Peyer's patch (tissue), 4 donors: Measurements from ENCODE around the gene COX7A2L.

DNA sequence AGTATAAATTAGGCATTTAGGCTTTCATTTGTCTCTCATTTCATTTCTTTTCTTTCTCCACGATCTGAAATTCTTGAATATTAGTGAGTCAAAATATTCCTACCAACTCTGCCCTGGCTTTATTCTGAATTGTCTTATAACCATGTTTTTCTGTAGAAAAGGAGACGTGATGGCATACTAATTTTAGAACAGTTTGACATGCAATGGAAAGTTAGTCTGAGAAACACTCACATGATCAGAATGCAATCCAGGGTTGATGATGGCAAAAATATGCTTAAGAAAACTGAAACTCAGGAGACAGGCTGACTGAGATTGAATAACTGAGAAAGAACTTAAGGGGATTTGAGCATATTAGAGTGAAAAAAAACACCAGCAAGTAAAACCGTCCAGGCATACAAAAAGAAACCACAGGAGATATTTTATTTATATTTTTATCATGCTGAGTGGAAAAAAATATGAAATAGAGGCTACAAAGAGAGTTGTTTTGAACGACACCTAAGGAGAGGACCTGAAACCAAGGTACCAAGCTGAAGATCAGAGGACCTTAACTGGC, 437.3 kb upstream of the PKDCC start:
- PRO-cap = no peak
- RAMPAGE, long total RNA, 4 experiments = no peak in any of the 4 experiments

DNA sequence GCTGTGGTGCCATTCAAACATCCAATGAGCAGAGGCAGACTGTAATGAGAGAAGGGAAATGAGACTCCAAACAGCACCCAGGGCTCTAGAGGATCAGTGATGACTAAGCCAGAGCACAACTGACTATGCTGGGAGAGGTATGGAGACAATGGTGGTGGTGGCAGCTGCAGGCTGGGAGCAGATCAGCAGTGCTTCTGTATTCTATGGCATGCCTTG, 311.5 kb upstream of the PKDCC start:
- PRO-cap = no peak
- RAMPAGE, long total RNA, 4 experiments = no peak in any of the 4 experiments

DNA sequence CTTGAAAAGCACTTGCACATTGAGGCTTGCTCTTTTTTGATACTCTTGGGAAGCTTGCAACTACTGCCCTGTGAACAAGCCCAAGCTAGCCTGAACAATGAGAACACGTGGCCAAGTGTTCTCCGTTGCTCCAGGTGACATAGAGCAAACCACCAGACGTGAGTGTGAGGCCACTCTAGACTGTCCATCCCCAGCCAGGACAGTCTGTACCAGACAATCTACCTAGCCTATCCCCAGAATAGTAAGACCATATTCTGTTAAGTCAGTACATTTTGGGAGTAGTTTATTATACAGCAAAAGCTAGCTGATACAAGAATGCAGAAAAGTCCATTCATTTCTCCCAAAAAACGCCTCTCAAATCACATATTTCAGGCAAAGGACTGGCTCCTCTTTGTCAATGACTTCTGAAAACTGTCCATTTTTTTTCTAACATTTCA, 142.1 kb upstream of the PKDCC start:
- PRO-cap = no peak
- RAMPAGE, long total RNA, 4 experiments = no peak in any of the 4 experiments

- PRO-cap = no peak
- RAMPAGE, long total RNA, 4 experiments = no peak in any of the 4 experiments
Observed at GRCh38 chr2:41906886-41907220, 141.0 kb upstream of the PKDCC start.

- PRO-cap = no peak
- RAMPAGE, long total RNA, 4 experiments = no peak in any of the 4 experiments
Observed at GRCh38 chr2:41938026-41938930, 109.5 kb upstream of the PKDCC start.

DNA sequence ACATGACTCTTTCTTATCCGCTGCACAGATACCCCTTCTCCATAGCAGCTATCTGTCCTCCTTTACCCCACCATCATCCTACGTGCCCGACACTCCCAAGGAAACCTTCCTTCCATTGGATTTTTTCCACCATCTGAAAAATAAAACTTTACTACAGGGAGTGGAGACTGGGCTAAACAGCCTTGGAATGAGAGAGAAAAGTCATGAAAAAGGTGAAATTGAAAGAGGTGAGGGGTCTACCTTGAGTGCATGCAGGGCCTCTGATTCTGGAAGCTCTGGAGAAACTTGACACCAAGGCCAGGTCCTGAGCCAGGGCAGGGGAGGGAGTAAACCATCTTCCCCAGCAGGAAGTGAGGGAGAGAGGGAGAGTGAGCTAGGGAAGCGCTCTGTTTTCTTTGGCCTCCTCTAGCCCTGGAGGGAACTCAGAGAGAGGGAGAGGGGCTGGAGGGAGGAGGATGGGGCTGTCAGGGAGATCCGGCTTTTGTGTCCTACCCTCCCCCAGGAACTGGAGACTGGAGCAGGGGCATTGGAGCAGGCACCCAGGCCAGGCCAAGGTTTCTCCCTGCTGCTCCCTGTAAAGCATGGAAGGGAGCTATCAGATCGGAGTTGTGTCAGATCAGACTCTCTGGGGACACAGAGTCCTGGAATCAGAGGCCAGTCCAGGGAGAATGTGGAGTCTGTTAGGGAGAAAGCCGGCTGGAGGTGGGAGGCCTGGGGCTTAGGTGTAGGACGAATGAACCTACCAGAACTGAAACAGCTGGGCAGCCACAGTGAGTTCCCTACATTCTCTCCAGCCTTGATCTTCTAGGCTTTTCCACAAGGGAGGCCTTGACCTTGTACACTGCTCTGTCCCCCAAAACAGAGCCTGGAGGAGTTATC, 22.7 kb upstream of the PKDCC start:
- PRO-cap = unidirectional peak, plus-strand start at position 357 of the sequence
- RAMPAGE, long total RNA, 4 experiments = no peak in any of the 4 experiments

DNA sequence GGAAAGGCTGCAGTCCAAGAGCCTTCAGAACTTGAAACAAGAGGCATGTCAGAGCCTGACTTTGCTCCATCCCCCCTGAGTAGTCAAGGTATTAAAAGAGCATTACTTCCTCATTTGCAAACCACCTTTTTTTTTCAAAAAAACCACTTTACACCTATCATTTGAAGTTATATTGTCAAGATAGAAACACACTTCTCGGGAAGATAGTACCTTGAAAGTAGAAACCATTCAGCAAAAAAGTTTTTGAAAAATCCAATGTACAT, 41.7 kb upstream of the EML4 start:
- PRO-cap = unidirectional peak, minus-strand start at position 85 of the sequence
- RAMPAGE, long total RNA, 4 experiments = no peak in any of the 4 experiments

- PRO-cap = no peak
- RAMPAGE, long total RNA, 4 experiments = no peak in any of the 4 experiments
Observed at GRCh38 chr2:42163544-42163812, 5.7 kb upstream of the EML4 start.

DNA sequence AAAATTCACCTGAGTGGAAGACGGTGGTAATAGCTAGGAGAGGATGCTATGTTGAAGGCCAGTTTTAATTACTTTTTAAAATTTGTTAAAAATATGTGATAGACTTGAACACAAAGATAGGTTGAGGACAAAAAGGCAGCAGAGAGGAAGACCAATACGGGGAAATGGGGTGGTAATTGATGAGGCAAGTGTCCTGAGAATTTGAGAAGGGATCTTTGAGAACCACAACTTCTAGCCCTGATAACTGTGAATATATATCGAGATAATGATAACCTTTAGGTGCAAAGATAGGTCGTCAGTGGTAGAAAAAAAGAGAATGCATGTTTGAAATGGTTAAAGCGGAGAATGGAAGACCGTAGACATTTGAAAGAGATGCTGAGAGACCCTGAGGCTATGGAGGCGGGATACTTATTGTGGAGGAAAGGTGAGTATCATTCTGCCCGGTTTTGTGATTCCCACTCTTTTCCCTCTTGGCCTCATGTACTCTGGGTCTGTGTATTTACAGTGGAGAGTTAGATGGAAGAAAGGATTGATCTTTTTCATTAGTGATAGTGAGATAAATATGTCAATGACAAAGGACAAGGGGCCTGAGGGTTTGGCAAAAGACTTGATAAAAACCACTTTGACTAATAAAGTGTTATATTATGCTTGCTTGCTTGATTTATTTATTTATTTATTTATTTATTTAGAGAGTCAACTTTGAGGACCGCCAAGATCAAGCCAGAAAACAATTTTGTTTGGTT, 78.0 kb downstream of the EML4 start:
- PRO-cap = no peak
- RAMPAGE, long total RNA, 4 experiments = no peak in any of the 4 experiments

GRCh38 chr2:42360815-42361902, at the start of gene COX7A2L:
Gene COX7A2L (minus strand): TSS chr2:42361217.
- PRO-cap = unidirectional peak, minus-strand start at chr2:42361123; unidirectional peak, minus-strand start at chr2:42361219; bidirectional peak, plus-strand start at chr2:42361661, minus-strand start at chr2:42361510
- RAMPAGE, long total RNA, 4 experiments = start-site peak on the minus strand in 4 of 4 experiments, at chr2:42361170-42361225 at its widest, 39 to 425 reads per replicate

- PRO-cap = no peak
- RAMPAGE, long total RNA, 4 experiments = no peak in any of the 4 experiments
Observed at GRCh38 chr2:42424866-42425306, 63.9 kb upstream of the COX7A2L start.

GRCh38 chr2:42787870-42788147, 4.6 kb downstream of the HAAO start:
- PRO-cap = no peak
- RAMPAGE, long total RNA, 4 experiments = no peak in any of the 4 experiments

DNA sequence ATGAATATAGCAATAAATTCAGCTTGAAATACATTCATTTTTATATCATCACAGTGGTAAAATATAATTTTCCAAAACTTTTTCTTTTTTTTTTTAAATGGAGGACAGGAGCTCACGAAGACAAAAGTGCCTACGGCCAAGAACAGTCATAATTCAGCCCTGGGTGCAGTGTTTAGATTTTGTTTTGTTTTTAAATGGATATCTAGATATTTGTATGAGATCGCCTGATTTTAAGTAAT, 17.1 kb upstream of the HAAO start:
- PRO-cap = no peak
- RAMPAGE, long total RNA, 4 experiments = no peak in any of the 4 experiments

DNA sequence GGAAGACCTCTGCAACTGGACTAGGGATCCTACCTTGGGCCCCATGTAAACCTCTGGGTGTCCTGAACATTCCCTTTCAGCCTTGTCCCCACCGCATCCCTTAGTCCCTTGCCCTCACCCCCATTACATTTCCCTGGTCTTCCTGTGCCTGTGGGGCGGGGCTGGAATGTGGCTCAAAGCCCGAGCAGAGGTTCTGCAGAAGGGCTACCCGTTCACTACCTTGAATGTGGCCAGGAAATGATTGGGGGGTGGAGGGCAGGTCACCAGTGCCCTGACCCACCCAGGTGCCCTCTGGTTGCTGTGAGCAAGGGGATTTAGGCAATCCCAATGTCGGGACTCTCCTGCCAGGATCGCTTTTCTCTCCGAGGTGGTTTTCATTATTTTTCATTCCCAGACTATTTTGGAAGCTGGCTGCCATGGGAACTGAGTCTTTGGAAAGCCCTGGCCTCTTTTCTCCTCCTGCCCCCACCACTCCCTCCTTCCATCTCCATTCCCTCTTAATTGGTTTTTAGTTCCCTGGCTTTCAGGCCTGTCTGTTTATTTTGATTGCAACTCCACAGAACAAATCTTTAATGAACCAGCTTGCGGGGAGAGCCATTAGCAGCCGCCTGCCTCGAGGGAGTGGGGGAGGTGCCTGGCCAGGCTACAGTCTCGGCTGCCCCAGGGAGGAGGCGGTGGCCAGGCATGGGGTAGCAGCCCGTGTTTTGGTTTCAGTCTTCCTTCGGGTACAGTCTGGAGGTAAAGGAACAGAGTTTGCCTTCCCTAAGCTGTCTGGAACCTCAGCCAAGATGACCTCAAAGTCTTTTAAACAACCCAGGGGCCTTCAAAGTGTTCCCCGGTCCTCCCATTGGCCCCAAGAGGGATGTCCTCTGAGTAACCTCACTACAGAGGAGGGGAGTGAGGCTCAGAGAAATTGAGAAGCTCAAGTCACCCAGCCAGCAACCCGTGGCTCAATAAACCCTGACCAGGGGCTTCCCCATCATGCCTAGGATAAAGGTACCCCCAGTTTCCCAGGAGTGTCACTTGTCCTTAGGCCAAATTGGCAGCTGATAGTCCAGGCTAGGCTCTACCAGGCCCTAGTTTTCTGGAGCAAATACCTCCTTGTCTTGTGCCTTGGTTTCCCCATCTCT, 114.4 kb upstream of the HAAO start:
- PRO-cap = unidirectional peak, plus-strand start at position 667 of the sequence
- RAMPAGE, long total RNA, 4 experiments = no peak in any of the 4 experiments

GRCh38 chr2:42927500-42928146, 135.2 kb upstream of the HAAO start:
- PRO-cap = no peak
- RAMPAGE, long total RNA, 4 experiments = no peak in any of the 4 experiments

- PRO-cap = bidirectional peak, plus-strand start at chr2:42980002, minus-strand start at chr2:42979690
- RAMPAGE, long total RNA, 4 experiments = no peak in any of the 4 experiments
Observed at GRCh38 chr2:42979409-42980316, 187.3 kb upstream of the HAAO start.

DNA sequence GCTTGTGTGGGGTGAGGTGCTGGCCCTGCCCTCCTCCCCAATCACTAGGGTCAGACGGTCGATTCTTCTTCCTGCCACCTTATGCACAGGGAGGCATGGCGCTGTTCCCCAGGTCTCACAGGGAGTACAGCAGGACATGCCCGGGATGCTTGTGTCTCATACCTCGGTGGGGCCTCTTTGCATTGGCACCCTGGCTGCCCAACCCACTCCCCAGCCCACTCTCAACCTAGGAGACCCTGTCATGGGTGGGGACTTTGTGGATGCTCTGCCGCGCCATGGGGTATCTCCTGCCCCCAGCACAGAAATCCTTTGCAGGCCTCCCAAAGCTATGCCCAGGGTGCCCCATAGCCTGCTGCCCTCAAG, 213.9 kb upstream of the HAAO start:
- PRO-cap = no peak
- RAMPAGE, long total RNA, 4 experiments = no peak in any of the 4 experiments

DNA sequence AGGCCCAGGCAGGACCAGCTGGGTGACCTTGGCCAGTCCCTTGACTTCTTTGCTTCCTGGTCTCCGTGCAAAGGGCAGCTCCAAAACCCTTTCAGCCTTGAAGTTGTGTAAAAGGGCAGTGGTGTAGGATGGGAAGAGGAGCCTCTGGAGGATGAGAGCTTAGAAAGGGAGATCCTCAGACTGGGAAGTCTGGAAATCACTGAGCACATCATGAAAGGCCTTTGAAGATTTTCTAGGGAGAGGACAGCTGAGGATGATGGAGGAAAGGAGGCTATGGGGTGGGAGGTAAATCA, 175.4 kb downstream of the ZFP36L2 start:
- PRO-cap = no peak
- RAMPAGE, long total RNA, 4 experiments = no peak in any of the 4 experiments

GRCh38 chr2:43102240-43103028, 124.0 kb downstream of the ZFP36L2 start:
- PRO-cap = no peak
- RAMPAGE, long total RNA, 4 experiments = no peak in any of the 4 experiments

DNA sequence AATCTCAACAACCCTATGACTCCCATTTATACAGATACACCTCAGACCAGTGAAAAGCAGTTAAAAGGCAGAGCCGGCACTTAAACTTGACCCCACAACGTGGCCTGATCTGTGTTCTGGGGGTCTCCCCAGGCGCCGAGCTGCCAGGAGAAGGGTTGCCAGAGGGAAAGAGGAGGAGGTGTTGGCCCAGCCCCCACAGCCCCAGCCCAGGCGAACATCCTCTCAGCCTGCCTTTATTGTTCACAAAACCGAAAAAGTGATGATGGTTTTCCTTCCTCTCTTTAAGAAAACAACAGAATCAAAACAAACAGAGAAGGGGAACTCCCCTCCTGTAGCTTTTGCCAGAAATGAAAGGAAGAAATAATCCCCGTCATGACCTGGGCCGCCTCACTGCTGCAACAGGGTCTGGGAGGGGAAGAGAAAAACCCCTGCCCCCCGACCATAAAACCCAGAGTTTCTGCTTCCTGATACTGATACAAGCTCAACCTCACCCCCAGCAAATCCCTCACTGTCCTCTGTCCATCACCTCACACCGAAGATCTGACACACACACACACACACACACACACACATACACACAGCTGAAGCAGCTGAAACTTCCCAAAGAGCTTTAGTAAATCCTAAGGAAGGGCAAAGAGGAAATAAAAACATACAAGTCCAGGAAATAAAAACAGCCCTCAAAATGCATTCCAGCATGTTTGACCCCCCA, 52.0 kb downstream of the ZFP36L2 start:
- PRO-cap = bidirectional peak, plus-strand start at position 451 of the sequence, minus-strand start at position 208 of the sequence
- RAMPAGE, long total RNA, 4 experiments = no peak in any of the 4 experiments